Progenitor cell of endocrine pancreas (in vitro differentiated cells): Measurements from ENCODE around the gene CORO7.

GRCh38 chr16:3664046-3665247, 10.0 kb downstream of the DNASE1 start:
- PRO-cap: no peak

GRCh38 chr16:3712747-3714049, 4.1 kb downstream of the TRAP1 start:
- PRO-cap: bidirectional peak, plus-strand start at chr16:3713302, minus-strand start at chr16:3713227; unidirectional peak, minus-strand start at chr16:3713472

GRCh38 chr16:3820124-3820585, 60.4 kb downstream of the CREBBP start:
- PRO-cap: no peak

DNA sequence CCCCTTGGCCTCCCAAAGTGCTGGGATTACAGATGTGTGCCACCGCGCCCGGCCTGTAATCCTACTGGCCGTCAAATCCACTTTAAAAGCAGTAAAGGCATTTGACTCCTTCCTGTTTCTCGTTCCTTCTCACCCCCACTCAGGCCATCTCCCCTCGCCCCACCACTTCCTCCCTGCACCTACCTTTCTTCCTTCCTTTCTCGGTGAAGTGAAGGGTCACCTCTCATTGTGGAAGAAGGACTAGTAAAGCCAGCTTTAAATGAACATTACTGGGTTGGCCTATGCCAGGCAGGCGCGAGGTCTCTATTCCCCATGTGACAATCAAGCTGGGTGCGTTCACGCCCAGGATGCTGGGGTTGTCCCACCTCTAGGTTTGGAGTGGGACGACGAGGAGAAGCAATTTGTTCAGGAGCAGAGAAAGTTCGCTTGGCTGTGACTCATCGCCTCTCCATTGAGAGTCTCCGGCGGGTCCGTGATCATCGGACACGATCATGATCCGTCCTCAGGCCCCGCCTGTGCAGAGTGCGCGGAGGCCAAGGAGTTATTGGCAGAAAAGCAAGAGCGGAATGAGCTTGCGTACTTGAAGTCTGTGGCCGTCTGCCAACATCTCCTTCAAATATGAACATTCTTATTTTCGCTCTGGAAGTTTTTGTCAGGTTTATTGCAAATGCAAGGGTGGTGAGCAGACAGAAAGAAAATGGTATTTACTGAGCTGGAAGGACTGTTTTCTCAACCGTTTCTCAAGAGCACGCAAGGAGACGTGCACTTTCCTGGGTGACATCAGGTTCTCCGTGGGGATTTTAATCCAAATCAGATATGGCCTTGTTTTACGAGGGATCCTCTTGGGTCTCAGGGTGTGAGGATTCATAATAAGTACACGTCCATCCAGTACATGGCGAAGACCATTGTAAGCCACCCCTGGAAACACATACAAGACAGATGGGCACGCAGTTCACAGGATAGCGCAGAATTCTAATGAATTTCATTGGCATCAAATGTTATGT, 69.9 kb upstream of the CREBBP start:
- PRO-cap: no peak

DNA sequence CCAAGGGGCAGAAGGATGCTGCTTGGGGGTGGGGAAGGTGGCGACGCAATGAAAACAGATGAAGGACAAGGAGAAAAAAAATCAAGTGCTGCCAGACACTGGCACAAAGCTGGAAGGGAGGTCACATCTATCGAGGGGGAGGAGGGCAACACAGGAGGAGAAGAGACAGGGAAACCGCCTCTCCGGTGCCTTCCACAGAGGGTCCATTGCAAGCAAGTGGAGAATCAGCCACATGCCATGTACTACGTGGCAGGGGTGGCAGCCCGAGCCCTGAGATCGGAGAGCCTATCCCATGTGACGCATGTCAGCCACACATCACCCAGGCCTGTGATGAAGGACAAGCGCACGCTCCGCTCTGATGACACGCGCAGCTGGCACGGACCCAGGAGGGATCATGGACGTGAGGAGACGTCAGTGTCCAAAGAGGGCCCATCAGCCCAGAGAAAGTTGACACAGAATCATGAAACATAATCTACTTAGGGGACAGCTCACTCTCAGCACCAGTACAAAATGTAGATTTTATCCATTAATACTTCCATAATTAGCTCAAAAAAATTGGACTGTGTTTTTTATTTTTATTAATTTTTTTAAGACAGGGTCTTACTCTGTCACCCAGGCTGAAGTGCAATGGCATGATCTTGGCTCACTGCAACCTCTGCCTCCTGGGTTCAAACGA, 30.0 kb downstream of the ADCY9 start:
- PRO-cap: no peak

DNA sequence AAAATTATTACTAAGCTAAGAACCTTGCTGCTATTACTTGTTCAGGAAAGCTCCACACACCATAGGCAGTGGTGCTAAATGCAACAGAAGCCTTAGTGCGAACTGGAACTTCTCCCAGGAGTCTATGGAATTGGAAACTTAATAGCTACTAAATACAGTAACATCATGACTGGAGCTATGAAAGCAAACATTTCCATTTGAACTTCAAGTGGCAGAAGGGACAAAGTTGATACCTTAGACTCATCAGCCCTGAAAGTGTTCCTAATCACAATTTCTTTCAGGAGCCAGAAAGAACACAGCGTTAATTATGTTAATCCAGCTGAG, 22.5 kb downstream of the ADCY9 start:
- PRO-cap: no peak

DNA sequence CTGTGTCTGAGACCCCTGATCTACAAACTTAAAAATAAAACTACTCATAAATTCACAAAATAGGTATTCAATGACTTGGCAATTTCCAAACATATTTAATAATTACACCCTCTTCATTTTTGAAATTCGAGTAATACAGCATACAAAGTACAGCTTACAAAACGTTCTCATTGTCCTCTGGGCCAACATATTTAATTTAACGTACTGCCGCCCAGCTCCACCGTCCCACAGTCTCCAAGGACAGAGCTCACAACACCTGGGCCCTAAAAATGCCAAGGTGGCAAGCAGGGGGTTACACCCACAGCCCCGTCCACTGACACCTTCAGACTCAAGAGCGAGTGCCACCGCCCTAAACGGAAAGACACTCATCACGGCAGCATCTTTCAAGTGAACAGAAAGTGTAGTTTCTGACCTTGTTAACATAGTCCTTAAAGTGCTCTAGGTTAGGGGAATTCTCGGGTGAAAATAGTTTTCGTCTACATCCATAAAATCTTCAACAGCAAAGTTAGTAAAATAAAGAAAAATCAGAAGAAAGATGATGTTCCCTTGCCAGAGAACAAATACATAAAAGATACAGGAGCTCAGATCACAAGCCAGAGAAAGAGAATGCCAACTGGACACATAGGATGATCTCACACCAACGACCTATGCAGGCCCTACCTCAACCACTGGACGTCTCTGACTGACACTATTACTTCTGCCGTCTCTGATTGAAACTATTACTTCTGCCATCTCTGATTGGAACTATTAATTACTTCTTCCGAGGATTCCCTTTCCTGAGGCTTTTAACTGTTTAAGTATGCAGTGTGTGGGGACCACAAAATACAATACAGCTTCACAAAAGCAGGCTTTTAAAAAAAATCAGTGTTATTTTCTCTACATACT, 4.1 kb downstream of the ADCY9 start:
- PRO-cap: no peak

- PRO-cap: no peak
These were observed 28.9 kb downstream of the SRL start for GRCh38 chr16:4212859-4213540.

DNA sequence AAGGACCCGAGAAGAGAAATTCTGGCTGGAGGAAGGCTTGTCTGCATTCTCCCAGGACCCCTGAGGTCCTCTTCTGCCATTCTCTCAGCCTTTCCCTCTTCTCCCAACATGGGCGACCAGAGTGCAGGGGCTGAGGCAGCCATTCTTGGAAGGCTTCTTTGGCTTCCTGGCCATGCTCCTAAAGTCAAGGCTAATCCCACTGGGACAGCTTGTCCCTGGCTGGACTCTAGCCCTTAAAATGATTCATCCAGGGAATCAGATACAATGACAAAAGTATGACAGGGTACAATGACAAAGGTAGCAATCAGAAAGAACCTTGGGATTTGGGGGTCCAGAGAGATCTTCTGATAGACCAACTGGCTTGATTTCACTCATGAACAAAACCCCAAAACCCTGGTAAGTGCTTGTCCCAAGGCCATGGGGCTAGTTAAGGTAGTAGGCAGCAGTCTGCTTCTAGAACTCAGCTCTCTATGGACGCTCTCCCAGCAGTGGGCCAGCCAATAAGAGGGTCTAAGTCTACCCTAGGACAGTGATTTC, 26.7 kb downstream of the SRL start:
- PRO-cap: no peak

DNA sequence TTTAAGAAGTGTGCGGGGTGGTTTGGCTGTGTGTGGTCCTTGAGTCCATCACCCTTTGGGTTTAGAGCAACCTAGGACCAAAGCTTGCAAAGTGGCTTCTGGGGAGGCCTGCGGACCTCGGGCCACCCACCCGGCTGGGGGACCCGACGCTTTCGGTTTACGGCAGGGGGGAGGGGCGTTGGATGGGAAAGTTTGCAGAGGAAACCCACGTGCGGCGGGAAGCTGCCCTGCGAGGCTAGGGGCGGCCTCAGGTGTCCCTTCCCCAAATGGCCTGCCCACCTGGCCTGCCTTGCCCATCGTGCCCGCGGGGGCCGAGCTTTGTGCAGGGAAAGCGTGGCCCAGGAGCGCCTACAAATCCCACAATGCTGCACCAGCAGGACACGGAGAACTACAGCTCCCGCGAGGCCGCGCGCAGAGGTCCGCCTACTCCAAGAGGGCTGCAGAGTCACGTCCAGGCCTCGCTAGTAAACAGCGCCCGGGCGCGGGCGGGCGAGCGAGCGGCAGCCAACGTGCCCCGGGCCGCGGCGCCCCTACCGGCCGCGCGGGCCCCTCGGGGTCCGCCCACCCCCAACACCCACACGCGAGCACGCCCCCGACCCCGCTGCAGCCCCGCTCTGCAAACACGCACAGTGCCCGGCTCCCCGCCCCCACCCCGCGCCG, 1.2 kb downstream of the TFAP4 start:
- PRO-cap: bidirectional peak, plus-strand start at position 467 of the sequence, minus-strand start at position 304 of the sequence

- PRO-cap: no peak
These were observed 8.2 kb downstream of the GLIS2 start for GRCh38 chr16:4324014-4324612.

DNA sequence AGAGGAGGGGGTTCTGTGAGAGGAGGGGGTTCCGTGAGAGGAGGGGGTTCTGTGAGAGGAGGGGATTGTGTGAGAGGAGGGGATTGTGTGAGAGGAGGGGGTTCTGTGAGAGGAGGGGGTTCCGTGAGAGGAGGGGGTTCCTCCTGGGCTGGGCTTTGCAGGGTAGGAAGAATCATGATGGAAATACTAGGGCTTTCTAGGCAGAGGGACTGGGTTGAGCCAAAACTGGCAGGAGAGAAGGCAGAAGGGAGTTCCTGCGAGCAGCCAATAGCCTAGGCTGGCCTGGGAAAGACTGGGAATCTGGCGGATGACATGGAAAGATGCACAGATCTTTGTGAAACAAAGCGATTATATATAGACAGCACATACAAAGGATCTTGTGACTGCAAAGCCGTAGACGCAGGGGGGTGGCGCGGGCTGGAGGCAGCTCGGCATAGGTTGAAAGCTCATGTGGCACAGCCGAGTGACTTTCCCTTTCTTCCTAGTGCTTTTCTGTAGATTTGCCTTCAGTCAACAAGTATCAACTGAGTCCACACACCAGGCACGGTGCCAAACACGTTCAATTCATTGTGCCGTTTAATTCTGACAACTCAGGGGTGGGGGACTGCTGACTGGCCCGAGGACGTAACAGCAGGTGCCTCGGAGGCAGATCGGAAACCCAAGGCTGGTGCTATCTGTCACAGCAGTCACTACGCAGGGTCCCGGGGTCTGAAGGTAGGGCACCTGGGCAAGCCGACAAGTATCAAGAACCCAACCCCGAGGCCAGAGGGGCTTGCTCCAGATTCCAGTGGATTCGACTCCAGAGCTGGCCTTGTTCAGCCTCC, 6.2 kb downstream of the PAM16 start:
- PRO-cap: no peak

GRCh38 chr16:4386405-4387312, 15.0 kb downstream of the VASN start:
- PRO-cap: no peak

GRCh38 chr16:4389009-4389735, 17.5 kb downstream of the VASN start:
- PRO-cap: no peak

DNA sequence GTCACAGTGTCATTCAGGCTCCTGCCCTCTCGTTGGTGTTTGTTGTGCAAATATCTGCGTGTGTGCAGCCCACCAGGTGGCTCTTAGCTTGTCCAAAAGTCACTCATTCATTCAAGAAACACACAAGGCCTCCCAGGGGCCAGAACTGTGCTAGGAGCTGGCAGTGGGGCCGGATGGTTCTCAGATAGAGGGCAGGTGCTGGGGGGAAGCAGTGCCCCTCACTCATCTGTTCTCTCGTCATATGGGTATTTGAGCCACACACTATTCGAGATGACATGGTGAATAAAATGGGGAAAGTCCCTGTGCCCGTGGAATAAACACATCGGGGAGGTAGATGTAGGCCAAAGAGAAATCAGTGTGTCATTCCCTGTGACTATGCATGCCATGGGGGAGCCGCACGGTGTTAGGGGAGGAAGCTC, 18.1 kb downstream of the VASN start:
- PRO-cap: no peak

GRCh38 chr16:4412306-4413037, 3.9 kb downstream of the CORO7 start:
- PRO-cap: no peak

- PRO-cap: bidirectional peak, plus-strand start at chr16:4416886, minus-strand start at chr16:4416627
These were observed at the start of gene CORO7 for GRCh38 chr16:4416064-4416752. Gene CORO7, minus strand, starts transcription at chr16:4416596.

GRCh38 chr16:4425237-4425698, 400 bp upstream of the DNAJA3 start:
- PRO-cap: bidirectional peak, plus-strand start at chr16:4425519, minus-strand start at chr16:4425440

DNA sequence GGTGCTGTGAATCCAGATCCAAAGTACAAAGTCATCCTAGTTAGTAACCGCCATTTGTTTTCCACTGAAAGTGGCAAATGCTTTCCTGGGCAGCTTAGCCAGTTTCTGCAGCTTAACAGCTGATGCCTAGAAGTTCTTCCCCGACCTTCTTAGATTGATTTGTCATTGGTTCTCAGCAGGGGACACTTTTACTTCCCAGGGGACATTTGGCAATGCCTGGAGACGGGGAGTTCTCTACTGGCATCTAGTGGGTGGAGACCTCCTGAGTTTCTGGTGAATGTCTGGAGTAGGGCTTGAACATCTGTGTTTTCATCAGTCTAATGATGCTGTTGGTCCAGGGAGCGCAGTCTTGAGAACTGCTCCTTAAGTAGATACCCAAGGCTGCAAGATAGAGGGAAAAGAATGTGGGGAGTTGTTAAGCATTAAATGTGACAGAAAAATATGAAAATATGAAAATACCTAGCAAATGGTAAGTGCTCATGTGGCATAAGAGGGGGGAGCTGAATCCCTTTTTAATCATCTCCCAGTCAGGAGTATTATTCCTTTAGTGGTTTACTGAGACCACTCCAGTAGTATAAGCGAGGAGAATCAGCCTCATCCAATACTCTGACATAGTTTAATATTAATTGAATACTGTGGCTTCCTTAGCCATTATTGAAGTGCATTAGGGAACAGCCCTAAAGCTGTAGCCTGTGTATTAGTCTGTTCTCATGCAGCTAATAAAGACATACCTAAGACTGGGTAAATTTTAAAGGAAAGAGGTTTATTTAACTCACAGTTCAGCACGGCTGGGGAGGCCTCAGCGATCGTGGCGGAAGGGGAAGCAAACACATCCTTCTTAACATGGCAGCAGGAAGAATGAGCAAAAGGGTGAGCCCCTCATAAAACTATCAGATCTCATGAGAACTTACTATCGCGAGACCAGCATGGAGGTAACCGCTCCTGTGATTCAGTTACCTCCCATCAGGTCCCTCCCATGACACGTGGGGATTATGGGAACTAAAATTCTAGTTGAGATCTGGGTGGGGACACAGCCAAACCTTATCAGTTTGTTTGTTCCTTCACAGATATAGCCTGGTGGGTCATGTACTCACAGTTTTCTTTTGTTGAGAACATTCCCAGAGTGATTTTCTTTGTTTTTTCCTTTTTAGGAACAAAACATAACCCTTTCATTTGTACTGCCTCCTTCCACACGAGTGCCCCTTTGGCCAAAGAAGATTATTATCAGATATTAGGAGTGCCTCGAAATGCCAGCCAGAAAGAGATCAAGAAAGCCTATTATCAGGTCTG, 8.0 kb downstream of the DNAJA3 start:
- PRO-cap: no peak

GRCh38 chr16:4505290-4505794, 29.1 kb downstream of the HMOX2 start:
- PRO-cap: no peak